Hair follicular keratinocyte (primary cell): ENCODE measurements around the gene MEF2D.

- RAMPAGE, long total RNA, result no peak
These were observed 15.4 kb upstream of the MEX3A start for GRCh38 chr1:156097581-156098202.

GRCh38 chr1:156160694-156161933 is 7.7 kb downstream of the SEMA4A start:
- RAMPAGE, long total RNA, result no peak

GRCh38 chr1:156196347-156196886 is 2.5 kb downstream of the SLC25A44 start:
- RAMPAGE, long total RNA, result no peak

GRCh38 chr1:156238791-156238990 is 3.3 kb upstream of the BGLAP start:
- RAMPAGE, long total RNA, result no peak

DNA sequence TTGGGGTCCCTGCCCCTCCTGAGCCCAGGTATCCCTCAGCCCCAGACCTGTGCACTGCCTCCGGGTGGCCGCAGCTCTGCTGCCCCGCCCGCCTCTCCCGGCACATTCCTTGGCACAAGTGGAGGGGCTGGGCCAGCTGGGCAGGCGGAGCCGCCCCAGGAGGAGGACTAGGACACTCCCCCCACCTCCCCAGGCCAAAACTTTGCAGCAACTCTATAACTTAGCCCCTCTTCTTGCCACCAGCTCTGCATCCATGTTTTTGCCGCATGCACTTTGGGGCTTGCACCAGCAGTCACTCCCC is 608 bp downstream of the PAQR6 start:
- RAMPAGE, long total RNA, result no peak

- RAMPAGE, long total RNA, result no peak
These were observed 33.8 kb downstream of the MEF2D start for GRCh38 chr1:156466458-156467569.

- RAMPAGE, long total RNA, result no peak
These were observed 17.3 kb downstream of the MEF2D start for GRCh38 chr1:156483195-156483693.

DNA sequence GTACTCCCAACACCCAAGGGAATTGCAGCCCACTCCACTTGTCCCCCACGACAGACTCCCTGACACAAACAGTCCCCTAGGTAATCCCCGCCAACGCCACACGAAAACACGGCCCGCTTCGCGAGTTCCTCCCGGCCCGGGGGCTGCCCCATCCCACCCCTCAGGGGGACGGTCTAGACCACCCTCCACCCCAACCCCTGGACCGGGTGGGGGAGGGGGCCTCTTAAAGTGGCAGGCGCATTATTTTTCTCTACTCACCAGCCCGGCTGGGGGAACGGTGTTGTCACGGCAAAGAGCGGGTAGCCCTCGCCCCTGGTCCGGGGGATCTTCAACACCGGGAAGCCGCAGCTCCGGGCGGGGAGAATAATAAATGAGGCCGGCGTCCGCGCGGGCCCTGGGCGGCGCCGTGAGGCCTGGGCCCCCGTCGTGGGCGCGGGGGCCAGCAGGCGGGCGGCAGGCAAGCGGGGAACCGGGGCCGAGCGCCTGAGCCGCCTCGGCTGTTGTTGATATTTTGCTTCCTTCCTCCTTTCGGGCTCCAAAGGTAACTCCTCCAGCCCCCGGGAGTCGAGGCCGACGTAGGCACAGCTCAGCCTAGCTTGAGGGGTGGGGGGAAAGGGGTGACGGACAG is at the start of gene MEF2D:
Gene MEF2D, minus strand, starts transcription at position 548 of the 628 bp plus-strand sequence.
- RAMPAGE, long total RNA, result no peak

- RAMPAGE, long total RNA, result no peak
These were observed 23.9 kb upstream of the MEF2D start for GRCh38 chr1:156524252-156525099.

GRCh38 chr1:156596136-156597396 is 5.0 kb downstream of the NAXE start:
- RAMPAGE, long total RNA, result no peak

DNA sequence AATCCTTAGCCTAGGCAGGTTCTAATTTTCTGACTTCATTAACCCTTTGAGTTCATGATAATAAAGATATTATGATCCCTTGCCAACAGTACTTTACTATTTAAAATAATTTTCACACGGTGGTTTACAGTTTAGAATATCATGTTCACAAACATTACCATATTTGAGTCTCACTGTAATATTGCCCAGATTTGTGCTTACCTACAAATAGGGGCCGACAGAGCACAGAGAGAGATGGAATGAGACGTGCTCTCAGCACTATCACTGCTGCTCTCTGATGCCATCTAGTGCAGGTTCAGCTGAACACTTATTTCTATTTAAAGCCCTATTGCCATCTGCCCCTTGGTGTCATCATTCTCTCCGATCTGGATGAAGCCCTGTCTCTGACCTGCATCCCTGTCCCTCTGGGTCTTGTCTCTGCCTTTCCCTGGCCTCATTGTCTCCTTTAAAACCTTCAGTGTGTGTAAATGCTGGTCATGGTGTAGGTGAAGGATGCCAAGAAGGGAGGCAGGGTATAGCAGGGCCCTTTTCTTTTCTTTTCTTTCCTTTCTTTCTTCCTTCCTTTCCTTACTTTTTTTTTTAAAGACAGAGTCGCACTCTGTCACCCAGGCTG is 11.1 kb upstream of the HAPLN2 start:
- RAMPAGE, long total RNA, result no peak

GRCh38 chr1:156639238-156639857 is 2.6 kb upstream of the BCAN start:
- RAMPAGE, long total RNA, result no peak

DNA sequence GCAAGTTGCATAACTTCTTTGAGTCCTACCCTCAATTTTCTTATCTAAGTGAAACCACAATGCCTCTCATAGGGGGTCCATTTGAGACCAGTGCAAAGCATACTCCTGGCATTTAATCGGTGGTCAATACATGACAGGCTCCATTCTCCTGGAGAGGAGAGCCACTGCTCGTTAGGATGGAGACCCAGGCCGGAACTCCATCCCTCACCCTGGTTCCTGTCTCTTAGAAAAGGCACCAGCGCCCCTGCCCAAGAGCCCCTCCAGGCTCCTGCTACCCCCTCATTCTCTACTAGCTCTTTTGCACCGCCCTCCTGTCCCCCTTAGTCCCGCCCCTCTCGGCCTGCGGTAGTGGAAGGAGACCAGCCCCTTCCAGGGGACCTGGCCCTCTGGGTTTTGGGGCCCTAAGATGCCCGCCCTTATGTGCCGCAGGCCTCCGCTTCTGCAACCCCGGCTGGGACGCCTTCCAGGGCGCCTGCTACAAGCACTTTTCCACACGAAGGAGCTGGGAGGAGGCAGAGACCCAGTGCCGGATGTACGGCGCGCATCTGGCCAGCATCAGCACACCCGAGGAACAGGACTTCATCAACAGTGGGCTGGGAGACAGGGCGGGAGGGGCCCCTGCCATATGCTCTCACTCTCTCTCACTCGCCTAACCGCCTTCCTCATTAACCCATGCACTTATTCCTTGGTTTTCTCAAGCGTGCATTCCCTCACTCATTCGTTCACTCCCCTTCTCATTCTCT is 14.8 kb downstream of the BCAN start:
- RAMPAGE, long total RNA, result no peak

GRCh38 chr1:156671842-156672451 is 5.3 kb downstream of the NES start:
- RAMPAGE, long total RNA, result no peak

- RAMPAGE, long total RNA, result no peak
These were observed 1.6 kb downstream of the NES start for GRCh38 chr1:156675429-156676281.

- RAMPAGE, long total RNA, result no peak
These were observed 11.8 kb upstream of the NES start for GRCh38 chr1:156688858-156689486.

- RAMPAGE, long total RNA, result no peak
These were observed 13.1 kb downstream of the CRABP2 start for GRCh38 chr1:156692277-156692707.

DNA sequence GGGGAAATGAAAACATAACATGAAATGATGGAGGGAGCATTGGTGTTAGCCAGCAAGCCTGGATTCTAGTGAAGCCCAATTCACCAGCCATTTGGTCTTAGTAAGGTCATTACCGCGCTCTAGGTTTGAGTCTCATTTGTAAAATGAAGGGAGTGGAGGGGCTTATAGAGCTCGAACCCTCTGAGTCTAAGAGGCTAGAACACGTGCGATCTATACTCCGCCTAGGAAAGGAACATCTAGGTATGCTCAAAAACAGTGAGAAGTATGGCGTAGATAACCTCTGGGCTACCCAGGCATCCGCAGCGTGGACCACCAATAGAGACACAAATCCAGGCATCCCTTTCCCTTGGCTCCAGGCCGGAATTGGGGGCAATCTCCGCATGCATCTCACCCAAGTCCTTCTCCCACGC is 378 bp upstream of the METTL25B start:
- RAMPAGE, long total RNA, result no peak

GRCh38 chr1:156741237-156741718 is 390 bp upstream of the MRPL24 start:
- RAMPAGE, long total RNA, result no peak

DNA sequence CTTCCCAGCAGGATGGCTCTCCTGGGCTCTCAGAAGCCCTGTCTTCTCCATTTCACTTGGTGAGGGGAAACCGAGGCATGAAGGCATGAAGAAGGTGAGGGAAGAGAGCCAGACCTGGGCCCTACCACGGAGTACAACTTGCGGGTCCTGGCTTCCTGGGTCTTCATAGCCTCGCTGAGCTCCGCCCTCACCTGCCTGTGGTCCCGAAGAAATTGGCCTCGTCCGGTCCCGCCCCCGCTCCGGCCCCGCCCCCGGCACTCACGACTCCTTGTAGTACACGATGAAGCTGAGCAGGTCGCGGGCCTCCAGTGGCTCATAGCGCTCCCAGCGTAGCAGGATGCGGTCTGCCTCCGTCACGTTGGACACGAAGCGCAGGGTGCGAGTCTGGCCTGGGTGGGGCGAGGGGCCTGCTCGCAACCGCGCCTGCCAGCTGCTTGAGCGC is 10.2 kb downstream of the INSRR start:
- RAMPAGE, long total RNA, result no peak